Frontal cortex (tissue), 2 donors: Measurements from ENCODE around the genes PLGLB2 and FABP1.

- RAMPAGE, long total RNA: no peak
Measured at GRCh38 chr2:85851076-85851982, 37.5 kb downstream of the ST3GAL5 start.

DNA sequence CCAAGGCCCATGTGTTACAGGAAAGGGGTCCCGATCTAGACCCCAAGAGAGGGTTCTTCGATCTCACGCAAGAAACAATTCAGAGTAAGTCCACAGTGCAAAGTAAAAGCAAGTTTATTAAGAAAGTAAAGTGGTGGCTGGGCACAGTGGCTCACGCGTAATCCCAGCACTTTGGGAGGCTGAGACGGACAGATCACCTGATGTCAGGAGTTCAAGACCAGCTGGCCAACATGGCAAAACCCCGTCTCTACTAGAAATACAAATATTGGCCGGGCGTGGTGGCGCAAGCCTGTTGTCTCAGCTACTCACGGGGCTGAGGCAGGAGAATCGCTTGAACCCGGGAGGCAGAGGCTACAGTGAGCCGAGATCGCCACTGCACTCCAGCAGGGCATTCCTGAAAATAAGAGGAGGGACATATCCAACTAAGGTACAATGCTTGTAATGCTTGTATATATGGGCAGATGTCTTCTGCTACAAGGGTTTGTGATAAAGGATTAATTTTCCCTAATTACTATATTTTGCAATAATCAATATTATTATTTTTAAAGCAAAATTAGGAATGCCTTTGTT is 1.2 kb upstream of the ST3GAL5 start:
- RAMPAGE, long total RNA: no peak

DNA sequence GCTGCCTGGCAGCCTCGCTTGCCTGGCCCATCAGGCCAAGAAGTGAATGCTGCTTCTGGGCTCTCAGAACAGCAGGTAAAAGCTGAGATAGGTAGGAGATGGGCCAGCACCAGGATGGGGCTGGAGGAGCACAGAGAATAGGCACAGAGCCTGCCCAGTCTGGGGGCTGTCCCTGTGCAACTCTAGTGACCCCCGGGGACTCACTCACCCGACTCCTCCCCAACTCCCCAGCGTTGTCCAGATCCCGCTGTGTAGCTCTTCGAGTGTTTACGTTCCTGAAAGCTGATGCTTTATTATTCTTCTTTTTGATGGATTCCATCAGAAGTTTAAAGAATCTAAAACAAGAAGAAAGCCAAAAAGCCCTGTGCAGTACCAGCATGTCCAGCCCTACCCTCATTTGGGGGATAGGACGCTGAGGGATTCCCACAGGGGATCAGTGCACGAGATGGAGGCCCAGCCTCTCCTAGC is 72.2 kb downstream of the POLR1A start:
- RAMPAGE, long total RNA: no peak

DNA sequence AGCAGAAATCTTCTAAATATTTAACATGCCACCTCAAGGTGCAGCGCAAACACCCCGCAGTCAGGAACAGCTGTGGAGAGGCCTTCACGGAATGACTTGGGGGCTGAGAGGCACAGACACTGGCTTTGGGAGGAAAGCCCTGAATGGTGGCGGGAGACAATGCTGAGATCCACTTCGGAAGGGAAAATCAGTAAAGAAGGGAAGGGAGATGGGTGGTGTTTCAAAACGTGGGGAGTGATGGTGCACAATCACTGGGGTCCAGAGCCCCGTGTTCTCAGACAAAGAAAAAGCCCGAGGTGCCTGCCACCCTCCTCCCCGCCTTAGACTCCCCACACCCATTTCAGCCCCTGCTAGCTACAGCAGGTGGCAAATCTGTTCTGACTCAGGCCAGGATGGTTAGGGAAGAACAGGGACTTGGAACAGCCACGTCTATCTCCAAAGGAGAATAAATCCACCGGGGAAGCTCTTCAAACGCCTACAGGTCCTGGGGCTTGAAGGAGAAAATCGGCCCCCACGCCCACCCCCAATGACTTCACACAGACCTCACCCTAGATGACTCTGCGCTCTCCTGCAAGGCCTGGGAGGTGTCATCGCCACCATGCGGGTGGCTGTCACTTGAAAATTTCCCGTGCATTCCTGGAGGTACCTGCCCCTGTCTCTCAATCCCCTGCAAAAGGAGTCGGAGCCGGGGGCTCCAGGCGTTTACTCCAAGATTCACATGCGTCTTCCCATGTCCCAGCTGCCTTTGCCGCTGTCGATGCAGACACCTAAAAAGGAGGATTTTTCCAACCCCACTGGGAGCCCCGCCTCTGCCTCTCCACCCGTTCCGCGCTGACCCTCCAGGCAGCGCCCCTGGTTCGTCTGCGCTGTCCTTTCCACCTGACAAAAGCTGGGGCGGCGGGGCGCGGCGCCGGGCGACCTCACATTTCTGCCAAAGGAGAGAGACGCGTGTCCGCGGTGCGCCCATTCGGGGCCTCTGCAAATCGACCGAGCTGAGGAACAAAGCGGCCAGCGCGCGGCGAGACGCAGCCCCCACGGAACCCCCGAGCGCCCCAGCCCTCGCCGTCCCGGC is 915 bp downstream of the REEP1 start:
- RAMPAGE, long total RNA: no peak

DNA sequence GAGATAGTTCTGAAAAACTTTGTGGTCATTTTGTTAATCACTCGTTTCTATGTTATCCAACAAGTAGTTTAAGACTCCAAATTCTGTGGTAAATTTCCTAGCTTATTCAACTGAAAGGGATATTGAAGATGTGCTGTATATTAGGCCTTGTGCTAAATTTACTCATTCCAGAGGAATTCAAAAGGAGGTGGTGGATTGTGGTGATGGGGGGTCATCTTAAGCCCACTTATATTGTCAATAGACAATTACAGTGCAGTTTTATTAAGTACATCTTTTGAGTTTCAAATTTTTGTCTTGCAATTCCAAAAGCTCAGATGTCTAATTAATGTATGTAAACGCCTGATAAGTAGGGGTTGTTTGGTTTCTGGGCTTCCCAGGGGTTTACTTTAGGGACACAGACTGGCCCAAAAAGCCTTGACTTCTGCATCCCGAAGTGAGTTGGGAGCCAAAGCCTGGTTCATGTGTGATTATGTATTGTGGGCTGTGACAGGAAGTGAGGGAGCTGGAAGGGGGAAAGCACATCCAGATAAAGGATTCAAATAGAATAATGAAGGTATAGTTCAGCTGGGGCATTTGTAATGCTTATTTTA is 8.1 kb downstream of the KDM3A start:
- RAMPAGE, long total RNA: no peak

GRCh38 chr2:86461590-86462373 is 20.6 kb downstream of the KDM3A start:
- RAMPAGE, long total RNA: no peak

- RAMPAGE, long total RNA: no peak
Measured at GRCh38 chr2:86548629-86549236, 14.5 kb downstream of the CHMP3 start.

GRCh38 chr2:86566295-86566818 is 3.1 kb upstream of the CHMP3 start:
- RAMPAGE, long total RNA: no peak

DNA sequence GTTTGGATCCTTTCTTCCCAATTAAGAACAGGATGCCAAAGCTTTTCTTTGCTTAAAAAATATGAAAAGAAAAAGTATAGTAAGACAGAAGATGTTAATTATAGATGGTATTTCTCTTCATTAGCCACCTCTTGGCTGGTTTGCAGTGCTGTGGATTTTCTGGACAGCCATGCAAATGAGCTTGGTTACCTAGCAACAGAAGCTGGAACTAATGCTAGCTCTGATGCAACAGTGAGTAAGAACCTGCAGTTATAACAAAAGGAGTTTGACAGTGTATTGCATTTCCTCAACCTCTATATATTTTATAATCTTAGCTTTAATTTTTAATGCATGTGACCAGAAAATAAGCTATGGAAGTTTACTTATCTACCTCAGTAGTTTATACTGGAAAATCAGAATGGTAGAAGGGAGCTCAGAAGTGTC is 27.9 kb downstream of the RMND5A start:
- RAMPAGE, long total RNA: no peak

DNA sequence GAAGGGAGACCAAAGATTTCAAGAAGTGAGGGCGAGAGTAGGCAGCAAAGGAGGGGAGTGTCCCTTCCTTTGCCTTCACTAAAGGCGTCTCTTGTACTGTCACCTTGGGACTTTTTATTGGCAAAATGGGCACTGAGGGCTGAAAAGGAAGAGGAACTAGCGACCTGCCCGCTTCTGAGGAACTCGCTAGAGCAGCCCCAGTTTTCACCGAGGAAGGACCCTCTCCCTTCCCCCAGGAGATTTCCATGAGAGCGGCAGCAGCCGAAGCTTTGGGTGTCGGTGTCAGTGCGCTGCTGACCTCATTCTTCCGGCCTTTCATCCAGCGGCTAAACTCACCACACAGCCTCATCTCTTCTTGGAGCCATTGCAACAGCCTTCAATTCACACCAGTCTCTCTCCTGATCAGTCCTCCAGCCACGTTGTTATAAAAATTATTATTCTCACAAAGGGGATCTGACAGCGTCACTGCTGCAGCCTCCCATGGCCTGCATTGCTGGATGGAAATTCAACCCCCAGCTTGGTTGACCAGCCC is 527 bp upstream of the CD8A start:
- RAMPAGE, long total RNA: no peak

- RAMPAGE, long total RNA: no peak
Measured at GRCh38 chr2:86793585-86794188, 3.0 kb upstream of the CD8A start.

GRCh38 chr2:87477637-87478100 is 270.2 kb upstream of the PLGLB2 start:
- RAMPAGE, long total RNA: no peak

DNA sequence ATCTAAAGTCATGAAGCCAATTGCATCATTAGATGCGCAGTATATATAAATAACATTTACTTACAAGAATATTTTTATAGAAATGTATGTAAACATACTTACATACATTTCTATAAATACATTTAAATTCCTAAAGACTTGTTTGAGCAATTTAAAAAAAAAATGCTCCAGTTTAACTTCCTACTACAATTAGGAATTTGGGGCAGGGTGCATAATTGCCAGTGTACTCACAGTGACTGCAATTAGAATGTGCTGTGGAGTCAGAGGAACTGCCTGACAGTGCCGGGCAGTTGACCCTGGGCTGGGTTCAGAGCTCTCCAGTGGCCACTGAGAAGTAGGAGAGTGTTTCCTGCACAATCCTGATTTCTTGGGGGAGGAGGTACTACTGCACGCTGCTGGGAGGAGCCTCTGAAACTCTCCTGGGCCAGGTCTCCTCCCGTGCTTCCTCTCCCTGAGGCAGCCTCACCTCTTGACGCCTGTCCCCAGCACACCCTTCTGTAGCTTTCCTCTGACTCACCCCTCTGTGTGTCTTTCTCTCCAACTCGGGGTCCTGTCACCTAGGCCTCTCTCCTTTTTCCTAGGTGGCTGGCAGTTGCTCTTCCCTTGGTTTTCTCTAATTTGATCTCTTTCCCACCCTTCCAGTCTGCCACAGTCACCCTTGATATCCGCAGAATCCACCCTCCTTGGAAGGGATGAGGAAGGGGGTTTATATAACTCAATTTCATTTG is 264.8 kb upstream of the PLGLB2 start:
- RAMPAGE, long total RNA: no peak

GRCh38 chr2:87507614-87508309 is 240.1 kb upstream of the PLGLB2 start:
- RAMPAGE, long total RNA: no peak

- RAMPAGE, long total RNA: no peak
Measured at GRCh38 chr2:87516345-87517121, 231.4 kb upstream of the PLGLB2 start.

DNA sequence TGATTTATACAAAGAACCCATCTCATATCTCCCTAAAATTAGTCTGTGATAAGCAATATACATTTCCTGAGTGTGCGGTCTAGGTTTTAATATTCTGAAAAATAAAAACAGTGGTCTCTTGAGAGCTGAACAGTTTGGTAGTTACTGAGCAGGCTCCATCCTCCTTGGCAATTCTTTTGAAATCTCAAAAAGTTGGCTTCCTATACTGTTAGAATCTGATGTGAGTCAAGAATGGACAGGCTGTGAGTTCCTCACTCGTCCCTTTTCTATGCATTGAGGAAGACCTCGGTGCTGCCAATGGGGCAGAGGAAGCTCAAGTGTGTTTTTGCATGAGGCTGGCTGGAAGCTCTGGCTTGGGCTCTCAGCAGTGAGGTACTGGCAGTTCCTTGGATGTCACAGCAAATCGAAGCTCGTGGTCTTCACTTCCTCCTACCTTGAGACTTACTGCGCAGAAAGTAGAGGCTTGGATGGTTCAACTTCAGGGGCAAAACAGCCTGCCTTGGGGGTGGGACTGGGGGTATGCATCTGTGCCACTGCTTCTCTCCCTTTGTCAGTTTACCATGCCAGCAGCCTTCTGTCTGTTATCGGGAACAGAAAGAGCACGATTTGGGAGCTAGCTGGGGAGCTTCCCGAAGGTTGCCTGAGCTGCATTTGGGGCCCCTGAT is 229.9 kb upstream of the PLGLB2 start:
- RAMPAGE, long total RNA: no peak

DNA sequence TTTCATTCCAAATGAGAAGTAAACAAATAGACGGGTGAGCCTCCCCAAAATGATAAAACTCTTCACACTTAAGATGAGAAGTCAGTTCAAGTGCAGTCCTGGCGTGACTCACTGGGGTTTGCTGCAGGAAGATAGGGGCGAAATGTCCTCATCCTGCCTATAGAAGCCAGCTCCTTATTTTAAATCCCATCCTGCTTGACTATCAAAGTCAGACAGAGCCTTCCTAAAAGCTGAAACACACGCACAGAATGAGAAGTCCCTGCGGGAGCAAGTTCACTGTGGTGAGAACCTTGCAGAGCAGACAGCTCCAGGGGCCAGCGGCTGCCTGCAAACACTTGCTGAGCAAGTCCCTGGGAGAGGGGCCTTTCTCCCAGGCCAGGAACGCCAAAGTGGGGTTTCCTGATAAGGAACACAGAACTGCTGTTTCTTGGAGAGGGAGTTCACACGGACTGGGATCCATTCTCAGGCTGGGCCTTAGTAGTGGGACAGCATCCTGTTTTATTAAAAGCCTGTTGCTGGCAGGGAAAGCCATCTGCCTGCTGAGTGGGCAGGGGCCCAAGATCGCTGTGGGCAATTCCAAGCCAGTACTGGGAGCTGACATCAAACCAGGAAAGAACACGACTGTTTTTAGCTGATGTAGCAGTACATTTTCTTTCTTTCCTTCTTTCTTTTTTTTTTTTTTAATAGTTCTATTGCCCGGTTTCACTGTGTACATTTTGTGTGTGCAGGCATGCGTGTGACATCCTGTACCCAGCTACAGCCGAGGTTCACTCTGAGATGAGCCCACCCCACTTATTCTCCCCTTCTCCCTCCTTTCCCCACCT is 143.8 kb upstream of the PLGLB2 start:
- RAMPAGE, long total RNA: no peak

DNA sequence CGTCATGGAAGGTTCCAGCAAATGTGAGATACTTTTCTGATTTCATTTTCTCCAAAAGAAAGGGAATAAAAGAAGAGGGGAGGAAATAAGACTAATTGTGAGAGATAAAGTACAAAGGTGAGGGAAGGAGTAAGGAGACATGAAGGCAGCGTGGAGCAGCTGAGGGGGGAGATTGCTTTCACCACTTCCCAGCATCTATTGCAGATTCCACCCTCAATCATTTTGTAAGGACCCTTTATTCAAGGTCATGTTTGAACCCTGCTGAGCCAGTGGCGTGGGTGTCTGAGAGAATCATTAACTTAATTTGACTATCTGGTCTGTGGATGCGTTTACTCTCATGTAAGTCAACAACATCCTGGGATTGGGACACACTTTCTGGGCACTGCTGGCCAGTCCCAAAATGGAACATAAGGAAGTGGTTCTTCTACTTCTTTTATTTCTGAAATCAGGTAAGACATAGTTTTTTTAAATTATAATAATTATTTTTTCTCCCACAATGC is at the start of gene PLGLB2:
Gene PLGLB2 (plus strand): TSS at position 334 of the 500 bp plus-strand sequence.
- RAMPAGE, long total RNA: no peak

- RAMPAGE, long total RNA: no peak
Measured at GRCh38 chr2:88054138-88054742, 1.3 kb downstream of the KRCC1 start.

DNA sequence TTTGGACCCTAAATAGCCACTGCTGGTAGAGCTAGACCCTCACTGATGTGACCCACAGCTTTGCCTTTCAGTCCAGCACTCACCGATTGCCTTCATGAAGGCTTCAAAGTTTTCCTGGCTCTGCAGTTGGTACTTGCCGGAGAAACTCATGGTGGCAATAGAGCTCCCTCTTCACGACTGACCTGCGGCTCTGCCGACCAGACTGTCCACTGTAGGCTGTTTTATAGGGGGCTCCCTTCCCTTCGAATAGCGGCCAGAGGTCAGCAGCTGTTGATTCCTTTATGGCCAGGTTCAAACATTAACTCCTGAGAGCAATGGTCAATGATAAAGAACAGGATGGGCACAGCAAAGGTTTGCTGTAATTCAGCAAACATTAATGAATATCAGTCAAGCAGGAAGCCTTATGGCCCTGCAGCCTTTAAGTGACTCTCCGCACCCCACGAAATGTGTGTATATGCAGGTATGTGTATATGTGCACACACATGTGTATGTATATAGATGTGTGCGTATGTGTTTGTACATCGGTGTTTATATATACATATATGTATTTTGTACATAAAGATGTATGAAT is at the start of gene FABP1:
Gene FABP1 (minus strand): TSS at position 195 of the 571 bp plus-strand sequence.
- RAMPAGE, long total RNA: no peak